HepG2 (cell line): ENCODE data around the gene FOXO1.

DNA sequence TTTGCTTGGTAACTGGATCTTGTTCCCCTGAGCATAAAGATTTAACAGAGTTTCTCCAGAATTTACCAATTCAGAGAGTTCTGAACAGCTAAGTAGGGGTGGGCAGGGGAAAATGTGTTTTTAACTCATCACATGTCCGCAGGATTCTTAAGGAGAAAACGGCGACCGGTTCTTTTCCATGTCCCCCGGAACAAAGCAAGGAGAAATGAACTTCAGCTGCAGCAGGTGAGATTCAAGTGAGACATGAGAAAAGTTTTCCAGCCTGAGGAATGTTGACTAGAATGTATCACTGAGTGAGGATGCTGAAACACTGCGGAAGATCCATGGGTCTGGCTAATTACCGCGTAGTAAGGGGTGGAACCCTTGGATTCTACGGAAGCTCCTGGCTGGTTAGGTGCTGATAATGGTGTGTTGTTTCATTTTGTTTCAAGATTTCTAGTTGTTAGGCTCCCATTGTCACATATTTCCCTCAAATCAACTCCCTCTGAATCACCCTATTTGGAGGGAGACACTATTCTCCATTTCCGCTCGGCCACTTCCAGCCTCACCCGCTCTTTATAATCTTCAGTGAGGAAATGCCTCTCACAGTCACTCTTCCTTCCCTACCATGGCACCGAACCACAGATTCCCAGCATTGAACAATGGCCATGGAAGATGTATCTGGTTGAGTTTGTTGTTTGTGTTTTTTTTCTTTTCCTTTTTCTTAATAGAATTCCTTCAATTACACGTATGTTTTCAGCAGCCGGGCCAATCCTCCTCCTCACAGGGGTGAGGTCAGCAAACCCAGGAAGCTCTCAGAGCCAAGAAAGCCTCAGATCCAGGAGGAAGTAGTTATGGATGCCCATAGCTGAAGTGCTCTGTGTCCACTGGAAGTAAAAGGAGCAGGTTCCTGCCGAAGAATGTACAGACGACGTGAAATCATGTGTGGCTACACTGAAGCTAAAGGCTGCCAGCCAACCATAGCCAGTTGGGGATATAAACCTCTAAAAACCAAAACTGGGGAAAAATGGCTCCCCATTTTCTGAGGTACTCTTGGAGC is 472.3 kb downstream of the FOXO1 start:
- RRBS, 2 experiments = no CpG with 5 or more reads among the region's 18 CpGs
CAGE:
- cytosol, long polyA minus RNA = no peak
- cytosol, long polyA plus RNA = no peak
- long polyA plus RNA = no peak
- nucleus, long polyA minus RNA = no peak
- nucleus, long polyA plus RNA = no peak

- RRBS, 2 experiments = no CpG with 5 or more reads among the region's 17 CpGs
CAGE:
- cytosol, long polyA minus RNA = no peak
- cytosol, long polyA plus RNA = no peak
- long polyA plus RNA = no peak
- nucleus, long polyA minus RNA = no peak
- nucleus, long polyA plus RNA = no peak
These were observed 314.2 kb downstream of the FOXO1 start for GRCh38 chr13:40351858-40353088.

DNA sequence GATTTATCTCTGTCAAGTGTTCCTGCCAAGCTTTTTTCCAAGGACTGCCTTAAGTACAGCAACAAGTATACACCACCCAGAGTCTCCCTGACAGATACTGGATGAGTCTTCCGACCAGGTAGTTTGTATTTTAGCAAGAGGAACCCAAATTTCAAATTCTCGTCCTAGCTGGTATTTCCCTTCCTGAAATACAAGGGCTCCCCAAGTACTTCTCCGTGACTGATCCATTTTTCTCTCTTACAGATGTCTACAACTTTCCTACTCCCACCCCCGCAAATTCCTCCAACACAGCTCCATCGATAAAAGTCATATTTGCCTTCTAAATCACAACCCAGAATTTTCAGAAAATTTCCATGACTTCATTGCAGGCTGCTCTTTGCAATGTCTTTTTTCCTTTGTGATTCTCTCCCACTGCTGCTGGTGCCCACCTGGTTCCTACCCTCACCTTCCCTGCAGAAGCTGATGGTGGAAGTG is 313.3 kb downstream of the FOXO1 start:
- RRBS, 2 experiments = no CpG with 5 or more reads among the region's 5 CpGs
CAGE:
- cytosol, long polyA minus RNA = no peak
- cytosol, long polyA plus RNA = no peak
- long polyA plus RNA = no peak
- nucleus, long polyA minus RNA = no peak
- nucleus, long polyA plus RNA = no peak

- RRBS, 2 experiments = no CpG with 5 or more reads among the region's 7 CpGs
CAGE:
- cytosol, long polyA minus RNA = no peak
- cytosol, long polyA plus RNA = no peak
- long polyA plus RNA = no peak
- nucleus, long polyA minus RNA = no peak
- nucleus, long polyA plus RNA = no peak
These were observed 225.2 kb downstream of the FOXO1 start for GRCh38 chr13:40441144-40441734.

DNA sequence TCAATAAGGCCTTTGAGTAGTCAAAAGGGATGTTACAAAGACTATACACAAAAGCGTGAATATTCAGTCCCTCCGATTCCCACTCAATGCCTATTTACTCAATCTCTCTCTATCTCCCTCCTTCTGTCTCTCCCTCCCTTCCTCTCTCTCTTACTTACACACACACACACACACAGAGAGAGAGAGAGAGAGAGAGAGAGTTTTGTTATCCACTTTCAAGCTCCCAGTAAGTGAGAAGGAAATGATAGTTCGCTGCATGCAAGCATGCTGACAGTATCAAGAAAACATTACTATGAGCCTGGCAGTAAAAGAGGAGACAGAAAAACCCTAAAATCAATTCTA is 172.0 kb downstream of the FOXO1 start:
- RRBS, 2 experiments = no CpG with 5 or more reads among the region's 3 CpGs
CAGE:
- cytosol, long polyA minus RNA = no peak
- cytosol, long polyA plus RNA = no peak
- long polyA plus RNA = no peak
- nucleus, long polyA minus RNA = no peak
- nucleus, long polyA plus RNA = no peak

- RRBS, 2 experiments = no CpG with 5 or more reads among the region's 26 CpGs
CAGE:
- cytosol, long polyA minus RNA = no peak
- cytosol, long polyA plus RNA = no peak
- long polyA plus RNA = no peak
- nucleus, long polyA minus RNA = no peak
- nucleus, long polyA plus RNA = no peak
These were observed 106.7 kb downstream of the FOXO1 start for GRCh38 chr13:40559311-40560562.

DNA sequence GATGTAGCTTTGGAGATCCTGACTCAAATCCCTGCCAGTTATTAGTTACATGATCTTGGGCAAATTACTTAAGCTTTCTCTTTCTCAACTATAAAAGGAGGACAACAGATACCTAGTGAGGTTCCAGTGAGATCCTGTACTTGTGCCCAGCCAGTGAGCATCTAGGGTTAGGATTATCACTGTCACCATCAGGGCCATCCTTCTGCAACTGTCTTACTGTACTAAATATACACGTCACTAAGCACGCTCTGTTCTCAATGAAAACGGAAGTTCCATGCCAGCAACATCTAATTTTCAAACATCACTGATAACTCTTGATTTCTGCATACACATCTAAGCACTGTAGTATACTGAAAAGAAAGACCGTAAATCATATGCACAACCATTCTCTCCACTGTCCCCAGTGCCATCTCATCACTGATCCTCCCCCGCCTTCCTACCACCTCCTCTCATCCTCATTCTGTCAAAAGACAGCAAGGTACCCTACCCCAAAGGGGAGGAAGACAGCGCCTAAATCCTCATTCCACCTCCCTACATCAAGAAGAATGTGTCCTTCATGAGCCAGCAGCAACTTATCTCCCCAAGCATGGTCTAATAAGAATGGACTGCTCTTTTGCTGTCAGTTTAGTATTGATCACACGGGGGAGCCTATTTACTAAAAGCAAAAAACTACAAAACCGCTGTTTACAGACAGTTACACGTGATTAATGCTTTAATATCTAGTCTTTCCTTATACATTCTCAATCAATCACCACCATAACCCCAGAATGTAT is 69.8 kb downstream of the FOXO1 start:
- RRBS, 2 experiments = no CpG with 5 or more reads among the region's 9 CpGs
CAGE:
- cytosol, long polyA minus RNA = no peak
- cytosol, long polyA plus RNA = no peak
- long polyA plus RNA = no peak
- nucleus, long polyA minus RNA = no peak
- nucleus, long polyA plus RNA = no peak

DNA sequence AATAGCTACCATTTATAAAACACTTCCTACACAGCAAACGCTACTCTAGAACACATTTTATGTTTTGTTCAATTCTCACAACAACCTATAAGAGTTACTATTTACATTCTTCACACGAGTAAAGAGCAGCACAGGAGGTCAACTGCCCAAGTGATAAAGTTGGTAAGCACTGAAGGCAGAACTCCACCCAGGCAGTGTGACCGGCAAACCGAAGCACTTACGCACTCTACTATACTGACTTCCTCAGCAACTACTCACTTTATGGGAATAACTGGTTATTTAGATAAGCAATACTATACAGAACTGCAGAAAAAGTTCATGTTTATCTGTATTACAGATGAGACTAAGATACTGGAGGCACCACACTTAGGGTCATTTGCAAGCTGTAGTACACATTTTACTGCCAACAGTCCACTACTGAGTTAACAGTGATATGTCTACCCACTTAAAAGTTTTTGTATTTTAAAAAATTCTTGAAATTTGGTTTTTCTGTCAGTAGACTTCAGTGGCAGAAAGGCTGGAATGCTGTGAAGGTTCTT is 28.8 kb downstream of the FOXO1 start:
- RRBS, 2 experiments = no CpG with 5 or more reads among the region's 5 CpGs
CAGE:
- cytosol, long polyA minus RNA = no peak
- cytosol, long polyA plus RNA = no peak
- long polyA plus RNA = no peak
- nucleus, long polyA minus RNA = no peak
- nucleus, long polyA plus RNA = no peak

- RRBS, 2 experiments = no CpG with 5 or more reads among the region's 6 CpGs
CAGE:
- cytosol, long polyA minus RNA = start-site peak on the minus strand at chr13:40643976-40643999, 5 reads
- cytosol, long polyA plus RNA = no peak
- long polyA plus RNA = no peak
- nucleus, long polyA minus RNA = start-site peak on the minus strand at chr13:40643924-40644056, 29 reads
- nucleus, long polyA plus RNA = no peak
These were observed 22.7 kb downstream of the FOXO1 start for GRCh38 chr13:40643595-40644217.

GRCh38 chr13:40662931-40663783 is 3.3 kb downstream of the FOXO1 start:
- RRBS, 2 experiments = no CpG with 5 or more reads among the region's 4 CpGs
CAGE:
- cytosol, long polyA minus RNA = no peak
- cytosol, long polyA plus RNA = no peak
- long polyA plus RNA = no peak
- nucleus, long polyA minus RNA = no peak
- nucleus, long polyA plus RNA = no peak

- RRBS, 2 experiments = under 1% methylated on average over 6 to 12 of the region's 77 CpGs
CAGE:
- cytosol, long polyA minus RNA = no peak
- cytosol, long polyA plus RNA = no peak
- long polyA plus RNA = start-site peak on the minus strand at chr13:40665979-40666645, 96 and 73 reads in 2 replicates
- nucleus, long polyA minus RNA = no peak
- nucleus, long polyA plus RNA = no peak
These were observed at the start of gene FOXO1 for GRCh38 chr13:40666168-40666707. FOXO1 (minus strand) TSS chr13:40666641.

DNA sequence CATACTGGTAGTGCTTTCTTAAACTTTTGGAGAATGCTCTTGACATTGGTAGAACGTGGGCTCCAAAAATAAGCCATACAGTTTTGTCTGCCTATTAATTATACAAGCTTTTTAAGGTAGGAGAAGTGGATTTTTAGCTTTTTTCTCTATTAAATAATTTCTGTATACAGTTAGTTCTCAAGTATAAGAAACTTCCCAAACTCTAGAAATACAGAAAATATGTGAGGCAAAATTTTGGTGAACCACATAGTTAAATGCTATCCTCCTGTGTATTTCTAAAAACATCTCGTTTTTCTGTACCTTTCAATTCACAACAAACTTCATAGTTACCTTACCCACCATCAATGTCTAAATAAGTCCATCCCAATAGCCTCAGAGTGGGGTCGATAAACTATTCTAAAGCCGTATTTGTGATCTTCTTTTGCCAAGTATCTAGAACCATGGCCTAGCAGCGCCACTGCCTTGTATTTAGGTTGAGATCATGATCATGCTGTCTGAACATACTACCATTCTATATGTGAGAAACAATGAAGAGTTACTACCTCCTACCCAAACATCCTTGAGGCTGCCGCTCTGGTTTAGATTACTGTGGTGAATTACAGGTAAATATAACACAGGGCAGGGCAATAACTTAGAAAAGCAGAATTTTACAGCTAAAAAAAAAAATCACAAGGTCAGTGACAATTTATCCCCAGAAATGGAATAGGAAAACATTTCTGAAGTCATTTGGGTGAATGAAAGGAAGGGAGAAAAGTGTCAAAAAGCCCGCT is 74.7 kb downstream of the ELF1 start:
- RRBS, 2 experiments = no CpG with 5 or more reads among the region's 7 CpGs
CAGE:
- cytosol, long polyA minus RNA = no peak
- cytosol, long polyA plus RNA = no peak
- long polyA plus RNA = no peak
- nucleus, long polyA minus RNA = no peak
- nucleus, long polyA plus RNA = no peak

- RRBS, 2 experiments = no CpG with 5 or more reads among the region's 28 CpGs
CAGE:
- cytosol, long polyA minus RNA = no peak
- cytosol, long polyA plus RNA = no peak
- long polyA plus RNA = no peak
- nucleus, long polyA minus RNA = no peak
- nucleus, long polyA plus RNA = no peak
These were observed 64.3 kb downstream of the ELF1 start for GRCh38 chr13:40954797-40955283.

DNA sequence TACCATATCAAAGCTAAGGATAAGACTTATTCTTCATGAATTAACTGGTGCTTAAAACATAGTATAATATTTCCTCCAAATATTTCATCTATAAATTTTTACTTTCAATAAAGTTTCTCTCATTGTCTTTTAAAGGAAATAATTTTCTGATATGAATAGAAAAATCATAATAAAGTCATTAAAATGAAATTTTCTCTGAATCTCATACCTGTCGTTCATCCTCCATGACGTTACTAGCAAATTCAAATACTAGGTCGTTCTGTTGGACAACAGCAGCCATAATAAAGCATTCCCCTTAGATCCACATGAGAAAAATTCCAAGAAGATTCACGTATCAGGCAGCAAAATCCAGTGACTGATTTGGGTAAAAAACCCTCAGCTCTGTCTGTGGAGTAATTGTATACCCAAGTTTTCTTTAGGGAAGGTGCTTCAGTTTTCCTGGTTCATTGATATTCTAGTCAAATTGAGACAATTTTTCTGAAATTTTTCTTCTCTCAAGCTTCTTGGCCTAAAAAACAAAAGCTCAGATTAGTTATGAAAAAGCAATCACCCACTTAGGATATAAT is 37.3 kb downstream of the ELF1 start:
- RRBS, 2 experiments = no CpG with 5 or more reads among the region's 4 CpGs
CAGE:
- cytosol, long polyA minus RNA = no peak
- cytosol, long polyA plus RNA = no peak
- long polyA plus RNA = no peak
- nucleus, long polyA minus RNA = start-site peak on the minus strand centred at position 378 of the sequence, 12 bp wide, 19 reads
- nucleus, long polyA plus RNA = no peak

DNA sequence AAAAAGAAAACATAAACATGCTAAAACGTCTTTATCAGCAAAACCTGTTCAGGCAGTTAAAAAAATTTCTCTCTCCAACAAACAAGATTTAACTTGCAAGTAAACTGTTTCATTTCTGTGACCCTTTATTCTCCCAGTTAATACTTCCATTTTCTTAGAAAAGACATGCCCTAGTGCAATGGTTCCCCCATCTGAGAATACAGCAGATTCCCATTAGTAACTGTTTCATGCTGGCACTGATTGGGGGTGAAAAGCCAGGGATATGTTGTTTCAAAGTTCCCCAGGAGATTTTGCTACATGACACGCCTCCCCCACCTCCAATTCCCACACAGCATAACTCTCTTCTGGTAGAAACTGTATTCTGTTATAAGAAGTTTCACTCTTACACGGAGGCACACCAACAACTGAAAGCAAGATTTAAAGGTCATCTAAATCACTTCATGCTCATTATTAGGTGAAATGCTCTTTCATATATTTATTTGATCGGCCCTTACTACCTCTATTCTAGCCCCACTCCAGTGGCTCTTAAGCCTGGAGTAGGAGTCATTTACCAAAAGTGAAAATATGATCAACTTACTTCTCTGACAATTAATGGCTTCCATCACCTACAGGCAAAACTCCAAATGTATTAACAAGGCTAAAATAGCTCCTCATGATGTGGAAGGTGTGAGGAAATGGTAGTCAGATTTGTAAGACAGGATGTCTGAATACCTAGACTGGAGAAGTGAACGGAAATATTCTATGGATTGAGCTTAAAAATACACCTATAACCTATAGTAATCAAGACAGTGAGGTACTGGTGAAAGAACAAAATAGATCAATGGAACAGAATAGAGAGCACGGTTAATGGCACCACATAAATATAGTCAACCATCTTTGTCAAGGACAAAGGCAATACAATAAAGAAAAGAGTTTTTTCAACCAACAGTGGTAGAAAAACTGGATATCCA is 24.1 kb downstream of the ELF1 start:
- RRBS, 2 experiments = no CpG with 5 or more reads among the region's 6 CpGs
CAGE:
- cytosol, long polyA minus RNA = no peak
- cytosol, long polyA plus RNA = no peak
- long polyA plus RNA = no peak
- nucleus, long polyA minus RNA = no peak
- nucleus, long polyA plus RNA = no peak

CAGE:
- cytosol, long polyA minus RNA = no peak
- cytosol, long polyA plus RNA = no peak
- long polyA plus RNA = no peak
- nucleus, long polyA minus RNA = no peak
- nucleus, long polyA plus RNA = no peak
These were observed 13.6 kb downstream of the ELF1 start for GRCh38 chr13:41005369-41006143.

GRCh38 chr13:41034876-41035371 is 15.8 kb upstream of the ELF1 start:
- RRBS, 2 experiments = no CpG with 5 or more reads among the region's 6 CpGs
CAGE:
- cytosol, long polyA minus RNA = no peak
- cytosol, long polyA plus RNA = no peak
- long polyA plus RNA = no peak
- nucleus, long polyA minus RNA = no peak
- nucleus, long polyA plus RNA = no peak

- RRBS, 2 experiments = no CpG with 5 or more reads among the region's 17 CpGs
CAGE:
- cytosol, long polyA minus RNA = no peak
- cytosol, long polyA plus RNA = no peak
- long polyA plus RNA = no peak
- nucleus, long polyA minus RNA = start-site peak on the minus strand at chr13:41059007-41059023, 10 reads; start-site peak on the minus strand at chr13:41059077-41059113, 16 reads
- nucleus, long polyA plus RNA = no peak
These were observed 2.4 kb upstream of the WBP4 start for GRCh38 chr13:41058733-41059510.

DNA sequence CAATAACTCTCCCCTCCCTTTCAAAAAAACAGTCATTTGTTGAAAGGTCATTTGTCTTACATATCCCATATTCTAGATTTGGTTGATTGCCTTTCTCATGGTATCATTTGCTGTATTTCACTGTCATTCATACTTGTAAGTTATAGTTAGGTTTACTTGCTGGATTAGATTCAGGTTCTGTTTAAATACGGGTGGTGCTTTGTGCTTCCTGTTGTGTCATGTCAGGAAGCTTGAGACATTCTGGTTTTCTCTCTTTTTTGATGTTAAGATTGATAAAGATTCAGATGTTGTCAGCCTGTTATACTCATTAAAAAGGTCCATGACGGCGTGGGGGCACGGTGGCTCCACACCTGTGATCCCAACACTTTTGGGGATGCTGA is 45.6 kb downstream of the NAA16 start:
- RRBS, 2 experiments = no CpG with 5 or more reads among the region's 4 CpGs
CAGE:
- cytosol, long polyA minus RNA = no peak
- cytosol, long polyA plus RNA = no peak
- long polyA plus RNA = no peak
- nucleus, long polyA minus RNA = no peak
- nucleus, long polyA plus RNA = no peak

DNA sequence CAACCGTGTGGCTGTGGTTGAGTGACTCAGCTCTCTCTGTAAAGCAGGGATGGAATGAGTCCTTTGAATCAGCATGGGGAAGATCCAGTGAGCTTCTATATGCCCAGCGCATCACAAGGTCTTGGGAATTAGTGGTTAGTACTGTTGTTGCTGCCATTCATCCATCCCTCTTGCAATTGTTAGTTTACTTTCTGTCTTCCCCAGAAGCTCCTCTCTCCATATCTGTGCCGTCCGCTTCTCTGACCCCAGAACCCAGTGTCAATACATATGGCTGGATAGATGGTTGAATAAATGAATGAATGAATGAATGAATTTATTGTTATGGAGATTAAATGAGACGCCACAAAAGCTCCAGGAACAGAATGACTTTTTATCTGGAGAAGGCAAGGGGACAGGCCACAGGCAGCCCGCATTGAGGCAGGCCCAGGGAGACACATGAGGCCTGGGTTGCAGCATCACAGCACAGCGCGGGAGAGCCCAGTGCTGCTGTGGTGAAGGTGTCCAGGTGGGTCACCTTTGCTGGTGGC is 89.2 kb downstream of the RGCC start:
- RRBS, 2 experiments = no CpG with 5 or more reads among the region's 8 CpGs
CAGE:
- cytosol, long polyA minus RNA = no peak
- cytosol, long polyA plus RNA = no peak
- long polyA plus RNA = no peak
- nucleus, long polyA minus RNA = no peak
- nucleus, long polyA plus RNA = no peak